Osteoblast (primary cell): ENCODE measurements around a stretch of chr15.

DNA sequence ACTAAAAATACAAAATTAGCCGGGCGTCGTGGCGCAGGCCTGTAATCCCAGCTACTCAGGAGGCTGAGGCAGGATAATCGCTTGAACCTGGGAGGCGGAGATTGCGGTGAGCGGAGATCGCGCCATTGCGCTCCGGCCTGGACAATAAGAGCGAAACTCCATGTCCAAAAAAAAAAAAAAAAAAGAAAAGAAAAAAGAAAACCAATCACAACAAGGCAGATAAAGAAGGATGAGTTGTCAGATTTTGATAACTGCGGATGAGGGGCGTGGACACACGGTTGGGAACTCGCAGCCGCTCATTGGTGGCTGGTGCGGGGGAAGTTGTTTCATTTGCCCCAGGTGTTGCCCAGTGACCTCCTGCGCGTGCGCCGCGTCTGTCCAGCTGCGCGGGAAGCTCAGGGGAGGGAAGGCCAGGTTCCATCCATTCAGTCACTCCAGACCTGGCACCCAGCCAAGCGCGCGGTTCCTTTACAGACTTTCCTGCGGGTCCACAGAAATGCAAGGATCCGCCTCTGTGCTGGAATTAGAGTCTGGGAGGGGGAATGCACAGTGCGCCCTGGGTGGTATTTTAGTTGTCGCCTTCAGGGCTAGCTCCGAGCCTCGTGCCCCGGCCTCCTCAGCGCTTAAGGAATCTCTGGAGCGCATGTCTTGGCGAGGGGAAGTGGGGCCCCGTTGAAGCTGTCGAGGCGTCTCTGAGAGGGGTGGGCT lies 769 bp upstream of the GCHFR start:
- CAGE, long polyA plus RNA = no peak
- RRBS = no CpG with 5 or more reads among the region's 42 CpGs

GRCh38 chr15:40806694-40806866 lies 309 bp upstream of the ZFYVE19 start:
- CAGE, long polyA plus RNA = no peak

GRCh38 chr15:40845148-40845394 lies 1.2 kb downstream of the SPINT1 start:
- CAGE, long polyA plus RNA = no peak
- RRBS = 40% methylated on average over 2 of the region's 11 CpGs

DNA sequence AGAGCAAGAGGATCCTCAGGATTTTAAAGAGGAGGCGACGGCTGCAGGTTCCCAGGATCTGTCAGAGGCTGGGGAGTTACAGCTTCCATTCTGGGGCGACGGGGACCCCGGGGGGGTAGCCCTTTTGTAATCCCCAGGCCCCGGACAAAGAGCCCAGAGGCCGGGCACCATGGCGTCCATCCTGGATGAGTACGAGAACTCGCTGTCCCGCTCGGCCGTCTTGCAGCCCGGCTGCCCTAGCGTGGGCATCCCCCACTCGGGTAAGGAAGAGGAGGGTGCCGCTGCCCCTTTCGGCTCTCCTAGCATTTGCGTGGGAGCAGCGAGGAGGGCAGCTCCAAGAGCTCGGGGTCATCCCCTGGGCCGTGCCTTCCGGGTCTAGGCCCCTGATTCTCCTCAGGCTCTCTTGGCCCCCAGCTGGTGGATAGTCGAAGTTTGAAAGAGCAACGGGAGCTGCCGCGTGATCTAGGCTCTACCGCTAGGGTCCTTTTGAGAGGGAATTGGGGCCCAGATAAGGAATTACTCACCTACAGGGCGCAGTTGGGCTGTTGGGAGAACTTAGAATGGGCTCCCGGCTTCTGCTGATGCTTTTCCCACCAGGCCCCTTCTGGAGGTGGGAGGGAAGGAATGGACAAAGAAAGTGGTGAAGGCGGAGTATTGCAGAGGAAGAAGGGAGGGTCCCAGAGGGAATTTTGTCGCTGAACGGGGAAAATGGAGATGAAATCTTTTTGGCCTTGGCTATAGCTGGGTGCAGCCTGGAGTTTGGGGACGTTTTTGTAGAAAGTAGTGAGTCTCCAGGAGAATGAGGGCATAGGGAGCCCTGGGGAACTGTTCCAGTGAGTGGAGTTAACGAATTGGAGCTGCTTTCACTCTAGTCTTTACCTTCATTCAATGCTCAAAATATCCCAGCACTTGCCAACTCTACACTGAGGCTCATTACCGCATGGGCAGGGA lies 625 bp downstream of the VPS18 start:
- CAGE, long polyA plus RNA = no peak
- RRBS = 2% methylated on average over 8 of the region's 36 CpGs

DNA sequence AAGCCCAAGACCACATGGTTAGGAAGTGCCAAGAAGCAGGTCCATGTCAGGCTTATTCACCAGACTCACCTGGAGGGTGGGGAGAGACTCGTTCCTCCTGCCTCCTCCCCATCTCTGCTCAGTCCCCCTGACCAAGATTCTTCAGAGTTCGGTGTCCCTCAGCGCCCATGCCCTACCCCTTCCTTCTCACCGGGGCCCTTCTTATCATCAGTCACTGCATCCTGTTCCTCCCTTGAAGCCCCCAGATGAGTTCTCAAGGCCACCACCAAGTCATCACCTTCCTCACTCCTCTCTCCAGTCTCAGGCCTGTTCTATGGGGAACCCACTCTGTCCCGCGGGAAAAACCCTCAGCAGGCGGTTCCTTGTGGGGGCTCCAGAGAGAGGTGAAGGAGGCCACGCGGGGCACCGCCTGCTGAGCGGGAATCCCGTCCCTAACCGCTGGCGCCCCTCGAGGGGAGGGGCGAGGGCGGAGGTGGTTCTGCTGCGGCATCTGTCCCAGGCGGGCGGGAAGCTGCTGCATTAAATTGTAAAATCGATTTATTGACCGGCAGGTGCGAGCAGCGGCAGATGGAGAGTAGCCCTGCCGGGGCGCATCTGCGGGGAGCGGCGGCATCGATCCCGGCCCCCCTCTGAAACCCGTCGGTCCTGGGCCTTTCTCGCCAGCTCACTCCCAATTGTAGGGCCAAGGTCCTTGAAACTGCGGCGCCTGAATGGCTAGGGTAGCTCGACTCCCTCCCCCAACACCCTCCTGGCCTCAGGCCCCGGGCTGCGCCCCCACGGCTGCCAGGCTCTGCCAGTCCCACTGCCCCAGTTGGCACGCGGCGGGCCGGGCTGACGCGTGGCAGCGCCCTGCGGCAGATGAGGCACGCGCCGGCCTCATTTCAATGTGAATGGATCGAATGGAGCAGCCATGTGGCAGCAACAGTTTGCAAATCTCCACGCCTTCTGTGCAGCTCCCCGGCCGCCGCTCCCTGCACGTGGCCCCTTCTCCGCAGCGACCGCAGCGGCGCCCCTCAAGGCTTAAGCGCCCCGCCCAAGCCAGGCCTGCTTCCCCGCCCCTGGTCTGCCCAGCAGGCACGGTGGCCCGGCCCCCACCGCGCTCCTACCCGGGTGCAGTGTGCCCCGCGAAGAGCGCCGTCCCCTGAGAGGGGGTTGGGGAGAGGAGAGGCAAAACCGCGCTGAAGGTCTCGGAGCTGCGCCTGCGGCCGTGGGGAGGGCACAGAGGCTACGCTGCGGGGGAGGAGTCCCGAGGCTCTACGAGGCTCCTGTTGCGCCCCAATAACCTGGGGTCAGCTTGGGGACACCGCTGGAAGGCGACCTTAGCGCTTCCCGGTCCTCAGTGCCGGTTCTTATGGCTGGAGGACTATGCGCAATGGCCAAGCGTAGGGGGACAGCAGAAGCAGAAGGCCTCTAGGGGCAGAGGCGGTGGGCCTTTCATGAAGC lies 3.4 kb upstream of the DLL4 start:
- CAGE, long polyA plus RNA = no peak
- RRBS = 10% methylated on average over 26 of the region's 93 CpGs

DNA sequence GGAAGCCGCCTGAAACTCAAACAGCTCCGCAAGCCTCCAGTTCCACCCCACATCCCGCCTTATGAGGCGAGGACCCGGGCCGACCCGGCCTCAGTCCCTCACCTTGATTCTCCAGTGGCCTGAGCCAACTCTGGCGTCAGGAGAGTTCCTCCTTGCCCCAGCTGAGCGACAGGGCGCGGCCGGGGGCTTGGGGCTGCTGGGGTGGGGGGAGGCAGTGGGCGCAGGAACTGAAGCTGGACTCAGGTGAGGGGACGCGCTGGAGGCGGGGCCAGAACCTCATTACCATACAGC lies 971 bp upstream of the DLL4 start:
- CAGE, long polyA plus RNA = no peak
- RRBS = no CpG with 5 or more reads among the region's 16 CpGs

GRCh38 chr15:40932062-40932630 lies 3.0 kb downstream of the DLL4 start:
- CAGE, long polyA plus RNA = no peak
- RRBS = no CpG with 5 or more reads among the region's 9 CpGs

GRCh38 chr15:40940065-40940786 lies 11.1 kb downstream of the DLL4 start:
- CAGE, long polyA plus RNA = no peak
- RRBS = no CpG with 5 or more reads among the region's 16 CpGs

DNA sequence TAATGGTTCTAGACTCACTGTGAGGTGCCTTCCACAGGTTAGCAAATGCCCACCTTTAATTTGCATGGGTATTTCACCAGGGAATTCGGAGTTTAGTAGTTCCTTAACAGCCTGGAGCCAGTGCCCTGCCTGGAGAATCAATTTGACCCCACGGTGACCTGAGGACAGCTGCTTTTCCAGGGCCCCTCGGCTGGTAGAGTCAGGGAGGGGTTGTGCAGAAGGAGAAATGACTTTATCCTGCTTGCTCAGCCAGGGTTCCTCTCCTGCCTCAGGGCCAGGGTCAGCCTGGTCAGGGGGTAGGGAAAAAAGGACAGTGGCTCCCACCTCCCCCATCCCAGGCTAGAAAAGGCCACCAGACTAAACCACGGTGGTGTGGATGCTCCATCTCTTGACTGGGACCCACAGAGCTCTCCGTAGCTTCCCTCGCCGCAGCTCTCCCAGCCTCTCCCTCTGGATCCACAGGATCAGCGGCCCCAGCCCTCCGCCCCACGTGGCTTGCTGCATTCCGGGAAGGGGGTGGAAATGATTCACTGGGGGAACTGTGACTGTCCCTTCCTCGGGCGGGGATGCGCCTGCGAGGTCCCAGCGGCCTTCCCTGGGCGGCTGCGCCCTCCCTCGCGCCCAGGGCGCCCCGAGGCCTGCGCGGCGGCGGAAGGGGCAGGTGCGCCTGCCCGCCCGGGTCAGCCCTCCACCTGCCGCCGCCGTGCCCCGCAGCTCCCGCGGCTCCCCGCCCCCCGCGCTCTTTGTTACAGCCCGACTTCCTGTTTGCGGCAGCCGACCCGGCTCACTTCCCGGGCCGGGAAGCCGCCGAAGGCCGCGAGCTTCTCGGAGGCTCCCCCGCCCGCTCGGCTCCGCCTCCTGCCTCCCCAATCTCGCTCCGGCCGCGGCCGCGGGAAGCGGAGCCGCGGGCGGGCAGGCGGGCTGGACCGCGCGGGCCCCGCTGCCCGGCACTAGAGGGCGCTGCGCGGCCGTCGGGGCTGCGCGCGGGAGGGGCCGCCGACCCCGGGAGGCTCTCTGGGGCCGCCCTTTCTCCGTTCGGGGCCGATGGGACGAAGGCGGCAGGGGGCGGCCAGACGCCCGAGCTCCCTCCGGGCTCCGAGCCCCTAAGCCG lies 11.8 kb upstream of the CHAC1 start:
- CAGE, long polyA plus RNA = no peak
- RRBS = 2% methylated on average over 52 of the region's 92 CpGs

DNA sequence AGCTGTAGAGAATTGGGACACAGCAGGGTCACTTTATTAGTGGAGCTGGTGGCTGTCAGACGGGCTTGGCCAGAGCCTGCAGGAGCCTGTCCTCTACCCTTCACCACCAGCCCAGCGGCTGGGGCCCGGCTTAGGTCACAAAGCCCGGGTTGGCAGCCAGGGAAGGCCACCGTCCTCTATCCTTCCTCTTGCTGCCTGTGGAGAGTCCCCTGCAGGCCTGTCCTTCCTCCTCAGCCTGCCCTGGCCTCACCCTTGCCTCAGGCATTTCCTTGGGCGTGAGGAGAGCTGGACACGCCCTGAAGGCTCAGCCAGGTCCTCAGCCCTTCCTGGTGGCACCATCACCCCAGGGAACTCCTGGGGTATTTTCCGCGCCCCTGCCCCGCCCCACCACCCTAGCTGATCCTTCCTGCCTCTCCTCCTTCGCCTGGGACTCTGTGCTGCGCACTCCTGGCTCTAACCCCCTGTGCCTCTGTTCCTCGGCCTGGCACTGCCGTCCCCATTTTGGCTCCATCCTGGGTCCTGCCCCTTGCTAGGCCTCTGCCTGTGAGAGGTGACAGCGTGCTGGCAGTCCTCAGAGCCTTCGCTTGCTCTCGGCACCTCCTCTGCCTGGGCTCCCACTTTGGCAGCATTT lies 7.7 kb downstream of the CHAC1 start:
- CAGE, long polyA plus RNA = no peak
- RRBS = no CpG with 5 or more reads among the region's 17 CpGs

DNA sequence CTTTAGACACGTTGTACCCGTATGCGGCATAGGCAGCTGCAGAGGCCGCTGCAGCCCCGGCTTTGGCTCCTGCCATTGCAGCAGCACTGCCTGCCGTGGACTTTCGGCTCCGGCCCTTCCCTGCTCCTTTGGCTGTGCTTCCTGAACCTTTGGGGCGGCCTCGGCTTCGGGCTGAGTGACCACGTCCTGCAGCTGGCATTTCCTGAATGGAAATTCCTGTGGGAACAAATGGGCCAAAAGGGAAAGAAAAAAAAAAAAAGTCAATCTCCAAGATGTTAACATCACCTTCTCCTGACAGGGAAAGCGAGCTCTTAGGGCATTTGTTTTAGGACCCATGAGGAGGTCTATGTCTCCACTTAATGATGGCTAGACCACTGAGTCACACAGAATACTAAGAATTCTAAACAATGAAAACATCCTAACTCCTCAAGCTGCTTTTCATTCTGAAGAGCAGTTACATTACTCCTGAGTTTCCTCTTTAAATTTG lies 29.6 kb downstream of the CHAC1 start:
- CAGE, long polyA plus RNA = no peak
- RRBS = 5% methylated on average over 4 of the region's 13 CpGs

DNA sequence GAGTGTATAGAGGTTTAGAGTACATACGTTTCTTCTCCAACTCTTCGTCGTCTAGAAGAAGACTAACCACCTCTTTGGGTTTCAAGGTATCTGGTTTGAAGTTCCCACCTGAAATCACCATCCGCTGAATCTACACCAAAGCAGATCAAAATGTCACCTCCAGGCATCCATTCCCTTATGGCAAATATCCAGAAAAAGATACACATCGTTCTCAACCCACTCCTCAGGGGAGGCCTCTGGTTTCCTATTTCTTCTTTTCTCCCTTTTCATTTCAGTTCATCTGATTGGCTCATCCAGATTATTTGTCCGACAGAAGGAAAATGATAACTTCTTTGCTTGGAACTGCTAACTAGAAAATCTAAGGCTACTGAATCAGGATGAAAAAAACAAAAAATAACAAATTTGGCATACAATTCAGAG lies 33.8 kb downstream of the CHAC1 start:
- CAGE, long polyA plus RNA = no peak
- RRBS = no CpG with 5 or more reads among the region's 6 CpGs

DNA sequence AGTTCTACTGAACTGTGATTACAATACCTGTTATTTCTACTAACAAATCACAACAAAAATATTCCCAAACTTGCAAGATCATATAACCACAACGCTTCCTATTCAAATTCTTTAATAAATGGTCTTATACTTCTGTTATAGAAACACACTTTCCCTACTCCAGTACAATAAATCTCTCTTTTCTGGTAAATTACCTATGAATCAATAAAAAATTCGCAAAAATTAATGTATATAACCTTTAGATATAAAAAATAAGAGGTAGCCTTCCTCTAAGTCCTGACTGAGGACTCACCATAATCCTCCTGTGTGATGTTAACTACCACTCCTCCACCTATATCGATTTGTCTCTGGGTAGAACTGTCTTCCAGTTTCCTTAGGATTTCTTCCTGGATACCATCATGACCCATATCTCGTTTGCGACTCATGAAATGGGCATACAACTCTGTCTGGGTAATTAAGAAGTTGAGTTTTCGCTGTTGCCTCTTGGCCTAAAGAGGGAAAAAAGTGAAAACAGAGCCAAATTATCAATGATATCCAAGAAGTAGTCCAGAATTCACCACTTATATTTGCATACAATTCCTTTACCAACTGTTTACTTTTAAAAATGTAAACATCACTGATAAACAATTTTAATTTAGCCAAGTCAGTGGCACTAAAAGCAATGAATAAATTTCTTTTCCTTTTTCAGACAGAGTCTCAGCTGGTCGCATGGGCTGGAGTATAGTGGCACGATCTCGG lies 41.8 kb downstream of the INO80 start:
- CAGE, long polyA plus RNA = no peak
- RRBS = no CpG with 5 or more reads among the region's 9 CpGs

GRCh38 chr15:41095453-41096540 lies 20.3 kb downstream of the INO80 start:
- CAGE, long polyA plus RNA = no peak
- RRBS = no CpG with 5 or more reads among the region's 7 CpGs

GRCh38 chr15:41117212-41117612 lies 1.1 kb upstream of the INO80 start:
- CAGE, long polyA plus RNA = no peak
- RRBS = no CpG with 5 or more reads among the region's 6 CpGs

- CAGE, long polyA plus RNA = no peak
- RRBS = no CpG with 5 or more reads among the region's 9 CpGs
Observed at GRCh38 chr15:41282861-41283431, 49.4 kb downstream of the OIP5 start.

DNA sequence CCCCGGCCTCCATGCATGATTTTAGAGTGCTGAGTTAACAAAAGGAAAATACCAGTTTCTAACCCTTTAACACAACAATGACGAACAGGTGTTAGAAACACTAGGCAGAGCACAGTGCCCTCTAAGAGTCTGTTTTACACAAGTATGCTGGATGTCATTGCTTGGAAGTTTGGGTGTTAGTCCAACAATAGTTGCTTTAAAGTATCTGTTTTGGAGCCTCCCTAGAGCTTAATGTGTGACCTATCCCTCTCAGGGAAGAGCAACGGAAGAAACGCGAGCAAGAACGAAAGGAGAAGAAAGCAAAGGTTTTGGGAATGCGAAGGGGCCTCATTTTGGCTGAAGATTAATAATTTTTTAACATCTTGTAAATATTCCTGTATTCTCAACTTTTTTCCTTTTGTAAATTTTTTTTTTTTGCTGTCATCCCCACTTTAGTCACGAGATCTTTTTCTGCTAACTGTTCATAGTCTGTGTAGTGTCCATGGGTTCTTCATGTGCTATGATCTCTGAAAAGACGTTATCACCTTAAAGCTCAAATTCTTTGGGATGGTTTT lies 22.4 kb downstream of the NDUFAF1 start:
- CAGE, long polyA plus RNA = no peak
- RRBS = no CpG with 5 or more reads among the region's 9 CpGs

DNA sequence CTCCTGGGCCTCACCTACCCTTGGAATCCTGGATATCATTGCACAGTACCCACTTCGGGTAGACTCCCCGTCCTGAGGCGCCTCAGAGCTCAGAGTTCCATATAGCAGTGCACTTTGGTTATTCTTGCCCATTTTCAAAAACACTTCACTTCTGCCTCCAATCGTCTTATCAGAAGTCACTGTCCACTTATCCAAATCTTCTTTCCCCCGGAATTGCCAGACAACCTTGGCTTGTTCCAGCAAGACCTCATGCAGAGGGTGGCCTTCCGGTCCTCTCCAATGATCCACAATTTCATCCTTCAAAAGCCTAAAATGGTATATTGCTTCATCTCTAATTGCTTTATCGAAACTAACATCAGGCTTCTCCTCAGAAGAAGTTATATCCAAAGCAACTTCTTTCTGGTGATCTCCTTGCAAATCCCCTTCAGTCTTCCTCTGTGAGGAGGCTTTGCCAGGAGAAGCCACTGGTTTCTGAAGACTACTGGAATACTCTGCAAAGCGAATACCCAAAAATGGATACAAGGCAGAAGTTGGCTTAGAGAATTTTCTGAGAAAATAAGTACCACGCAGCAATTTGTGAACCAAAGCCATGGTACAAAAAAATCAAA lies 5.7 kb downstream of the NDUFAF1 start:
- CAGE, long polyA plus RNA = no peak
- RRBS = 97% methylated on average over 2 of the region's 9 CpGs

DNA sequence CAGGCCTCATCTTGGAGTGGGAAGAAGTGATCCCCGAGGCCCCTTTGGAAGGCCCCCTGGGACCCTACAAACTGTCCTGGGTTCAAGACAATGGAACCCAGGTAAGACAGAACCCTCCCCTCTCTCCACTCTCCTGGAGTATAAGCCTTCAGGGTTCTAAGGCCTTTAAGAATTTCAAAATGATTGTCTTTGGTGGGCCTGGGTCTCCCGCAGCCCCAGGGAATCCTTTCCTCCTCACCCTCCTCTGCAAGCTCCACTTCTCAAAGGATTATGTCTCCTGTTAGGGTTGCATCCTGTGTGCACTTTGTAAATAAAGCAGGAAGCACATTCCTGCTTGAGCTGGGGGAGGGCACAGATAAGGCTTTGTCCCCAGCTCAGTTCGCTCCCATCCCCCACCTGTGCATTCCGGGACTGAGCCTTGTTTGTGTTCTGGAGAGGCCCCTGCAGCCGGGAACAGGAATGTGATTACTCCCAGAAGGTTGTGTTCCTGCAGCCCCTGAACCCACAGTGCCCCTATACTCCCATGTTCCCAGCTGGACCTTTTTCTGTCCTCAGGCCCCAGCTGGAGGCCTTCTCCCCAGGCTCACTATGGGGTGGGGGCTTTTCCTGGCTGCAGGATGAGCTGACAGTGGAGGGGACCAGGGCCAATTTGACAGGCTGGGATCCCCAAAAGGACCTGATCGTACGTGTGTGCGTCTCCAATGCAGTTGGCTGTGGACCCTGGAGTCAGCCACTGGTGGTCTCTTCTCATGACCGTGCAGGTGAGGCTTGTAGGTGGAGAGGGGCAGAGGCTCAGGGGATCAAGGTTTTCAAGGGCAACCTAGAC lies 9.5 kb downstream of the TYRO3 start:
- CAGE, long polyA plus RNA = no peak
- RRBS = no CpG with 5 or more reads among the region's 9 CpGs

DNA sequence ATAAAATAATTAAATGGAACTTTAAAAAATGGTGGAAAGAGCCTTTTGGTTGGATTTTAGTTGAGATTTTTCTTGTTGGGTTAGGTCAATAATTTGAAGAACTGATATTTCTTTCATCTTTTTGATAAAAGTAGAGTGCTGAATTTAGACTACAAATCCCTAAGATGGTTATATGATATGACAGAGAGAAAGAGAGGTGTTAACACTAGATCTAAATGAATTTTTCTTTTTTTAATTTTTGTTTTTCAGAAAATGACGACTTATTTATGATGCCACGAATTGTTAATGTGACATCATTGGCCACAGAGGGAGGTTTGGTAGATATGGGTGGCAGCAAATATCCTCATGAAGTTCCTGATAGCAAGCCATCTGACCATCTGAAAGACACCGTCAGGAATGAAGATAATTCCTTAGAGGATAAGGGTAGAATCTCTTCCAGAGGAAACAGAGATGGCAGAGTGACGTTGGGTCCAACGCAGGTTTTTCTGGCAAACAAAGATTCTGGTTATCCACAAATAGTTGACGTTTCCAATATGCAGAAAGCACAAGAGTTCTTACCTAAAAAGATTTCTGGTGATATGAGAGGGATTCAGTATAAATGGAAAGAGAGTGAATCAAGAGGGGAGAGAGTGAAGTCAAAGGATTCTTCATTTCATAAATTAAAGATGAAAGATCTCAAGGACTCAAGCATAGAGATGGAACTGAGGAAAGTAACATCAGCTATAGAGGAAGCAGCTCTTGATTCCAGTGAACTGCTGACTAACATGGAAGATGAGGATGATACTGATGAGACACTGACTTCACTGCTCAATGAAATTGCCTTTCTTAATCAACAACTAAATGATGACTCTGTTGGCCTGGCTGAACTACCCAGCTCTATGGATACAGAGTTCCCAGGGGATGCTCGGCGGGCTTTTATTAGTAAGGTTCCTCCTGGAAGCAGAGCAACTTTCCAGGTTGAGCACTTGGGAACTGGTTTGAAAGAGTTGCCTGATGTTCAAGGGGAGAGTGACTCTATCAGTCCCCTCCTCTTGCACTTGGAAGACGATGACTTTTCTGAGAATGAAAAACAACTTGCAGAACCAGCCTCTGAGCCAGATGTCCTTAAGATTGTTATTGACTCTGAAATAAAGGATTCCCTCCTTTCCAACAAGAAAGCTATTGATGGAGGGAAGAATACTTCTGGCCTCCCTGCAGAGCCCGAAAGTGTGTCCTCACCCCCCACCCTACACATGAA lies 8.1 kb upstream of the MAPKBP1 start:
- CAGE, long polyA plus RNA = no peak
- RRBS = no CpG with 5 or more reads among the region's 10 CpGs